ENCODE data around the genes TMEM141 and FBXW5.

- PRO-cap, 2 experiments = peak in 2 of 2 experiments; most common plus-strand start chr9:136546830 (in 1); most common minus-strand start chr9:136546809 (in 2)
These were observed 1.2 kb upstream of the NOTCH1 start for GRCh38 chr9:136546635-136547842.

DNA sequence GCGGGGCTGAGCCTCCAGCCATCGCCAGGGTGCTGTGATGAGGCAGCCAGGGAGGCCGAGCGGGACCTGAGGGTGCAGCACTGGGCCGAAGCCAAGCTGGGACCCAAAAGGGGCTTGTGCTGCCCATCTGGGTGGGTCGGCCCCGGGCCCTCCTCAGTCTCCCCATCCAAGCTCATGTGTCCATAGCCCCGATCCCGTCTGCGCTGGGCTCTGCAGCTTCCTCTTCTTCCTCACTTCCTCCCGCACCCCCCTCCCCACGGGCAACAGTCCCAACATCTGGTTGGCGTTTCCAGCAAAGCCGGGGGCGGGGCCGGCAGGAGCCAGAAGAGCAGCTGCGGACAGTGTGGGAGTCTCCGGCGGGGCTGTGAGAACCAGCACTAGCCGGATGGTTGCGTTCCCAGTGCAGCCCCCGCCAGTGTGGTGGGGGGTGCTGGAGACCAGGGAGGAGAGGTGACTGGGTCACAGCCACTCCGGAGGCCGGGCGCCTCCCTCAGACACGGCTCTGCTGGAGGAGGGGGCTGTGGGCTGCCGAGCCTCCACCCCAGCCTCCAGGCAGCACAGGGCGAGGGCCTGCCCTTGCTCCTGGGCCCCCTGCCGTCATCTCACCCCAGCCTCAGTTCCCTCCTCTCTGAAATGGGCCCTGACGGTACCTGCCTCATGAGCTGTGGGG is 41.3 kb upstream of the NOTCH1 start:
- PRO-cap, 2 experiments = peak in 2 of 2 experiments; most common plus-strand start position 468 of the sequence (in 2); most common minus-strand start position 202 of the sequence (in 1)

DNA sequence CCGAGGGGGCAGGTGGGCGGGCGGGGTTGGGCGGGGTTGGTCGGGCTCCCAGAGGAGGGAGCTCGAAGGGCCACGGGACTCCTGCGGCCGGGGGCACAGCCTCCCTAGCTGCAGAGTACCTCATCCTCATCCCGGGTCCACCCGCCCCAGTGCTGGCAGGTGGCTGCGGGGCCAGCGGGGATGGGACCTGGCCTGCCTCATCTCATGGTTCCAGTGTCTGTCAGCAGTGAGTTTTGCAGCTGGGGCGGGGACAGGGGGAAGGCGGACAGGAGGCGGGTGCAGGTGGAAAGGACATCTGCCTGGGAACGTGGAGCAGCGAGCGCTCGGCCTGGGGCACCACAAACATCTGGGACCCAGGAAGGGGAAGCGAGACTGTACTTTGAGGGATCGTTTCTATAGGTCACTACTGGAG is 56.3 kb upstream of the NOTCH1 start:
- PRO-cap, 2 experiments = no peak in any of the 2 experiments

- PRO-cap, 2 experiments = no peak in any of the 2 experiments
These were observed 52.1 kb upstream of the EGFL7 start for GRCh38 chr9:136610585-136611017.

DNA sequence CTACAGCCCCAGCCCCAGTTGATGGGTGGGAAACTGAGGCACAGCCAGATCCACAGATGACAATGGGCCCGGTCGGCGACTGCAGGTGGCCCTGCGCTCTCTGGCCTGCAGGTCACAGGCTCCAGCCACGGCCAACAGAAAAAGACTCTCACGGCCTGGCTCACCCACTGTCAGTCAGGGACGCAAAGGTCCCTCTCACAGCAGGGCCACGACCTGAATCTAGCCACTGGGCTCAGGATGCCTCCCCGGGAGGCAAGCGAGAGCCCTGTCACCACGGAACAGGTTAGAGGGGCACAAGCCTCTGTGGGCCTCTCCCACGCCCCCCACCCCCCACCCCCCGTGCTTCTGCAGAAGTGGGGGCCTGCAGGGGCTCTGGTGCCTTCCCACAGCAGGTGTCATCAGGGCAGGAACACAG is 17.4 kb upstream of the EGFL7 start:
- PRO-cap, 2 experiments = no peak in any of the 2 experiments

DNA sequence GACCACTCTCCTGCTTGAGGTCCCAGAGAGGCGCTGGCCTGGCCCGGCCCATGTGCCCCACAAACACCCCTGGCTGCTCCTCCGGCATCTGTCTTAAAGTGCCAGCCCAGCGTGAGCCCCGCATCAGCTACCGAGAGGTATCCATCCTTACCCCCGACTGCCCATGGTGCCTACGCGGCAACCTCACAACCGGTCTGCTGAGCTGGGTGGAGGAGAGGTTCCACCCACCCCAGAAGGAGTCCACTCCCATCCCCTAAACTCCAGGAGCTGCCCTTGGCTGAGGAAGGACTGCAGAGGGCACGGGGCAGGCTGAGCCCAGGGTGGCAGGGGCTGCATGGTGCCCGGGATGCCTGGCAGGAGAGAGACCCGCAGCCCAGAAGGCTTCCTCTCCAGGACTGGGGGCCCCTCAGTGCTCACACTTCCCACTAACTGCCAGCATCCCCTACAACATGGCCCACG is 15.7 kb upstream of the EGFL7 start:
- PRO-cap, 2 experiments = peak in 2 of 2 experiments; most common plus-strand start position 302 of the sequence (in 2); most common minus-strand start position 159 of the sequence (in 2)

GRCh38 chr9:136648748-136649284 is 13.9 kb upstream of the EGFL7 start:
- PRO-cap, 2 experiments = peak in 2 of 2 experiments; most common plus-strand start chr9:136649021 (in 1); most common minus-strand start chr9:136649076 (in 2)

- PRO-cap, 2 experiments = no peak in any of the 2 experiments
These were observed 9.4 kb downstream of the AGPAT2 start for GRCh38 chr9:136677783-136678320.

DNA sequence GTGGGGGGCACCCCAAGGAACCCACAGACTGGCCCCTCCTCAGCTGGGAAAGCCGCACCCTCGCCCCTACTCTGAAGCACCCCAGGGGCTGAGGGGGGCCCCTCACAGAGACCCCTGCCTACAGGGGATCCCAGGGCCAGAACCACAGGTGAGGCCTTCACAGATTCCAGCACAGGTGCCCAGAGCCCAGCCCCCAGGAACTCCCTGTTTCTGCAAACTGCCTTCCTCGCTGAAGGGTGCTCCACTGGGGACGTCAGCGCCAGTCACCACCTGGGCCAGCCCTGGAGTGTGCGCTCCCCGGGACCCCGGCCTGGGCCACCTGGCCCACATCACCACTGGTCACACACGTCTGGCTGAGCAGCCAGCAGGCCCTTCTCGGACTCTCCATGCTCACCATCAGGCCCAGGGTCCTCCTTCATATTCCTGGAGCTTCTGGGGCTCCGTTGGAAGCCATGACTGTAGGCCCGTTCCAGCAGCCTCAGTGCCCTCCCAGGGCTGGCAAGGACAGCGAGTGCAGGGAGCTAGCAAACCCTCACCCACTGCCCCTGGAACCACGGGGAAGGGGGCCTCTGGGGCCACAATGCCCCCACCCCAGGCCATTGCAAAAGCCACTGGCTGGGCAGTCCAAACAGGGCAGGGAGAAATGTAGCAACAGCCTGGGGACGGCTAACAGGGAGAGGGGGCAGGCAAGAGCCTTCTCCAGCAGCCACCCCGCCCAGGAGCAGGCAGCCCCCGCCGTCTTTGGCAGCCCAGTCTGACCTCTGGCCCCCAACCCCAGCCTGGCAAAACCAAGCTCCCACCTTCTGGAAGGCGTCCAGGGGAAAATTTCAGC is 1.4 kb downstream of the AGPAT2 start:
- PRO-cap, 2 experiments = no peak in any of the 2 experiments

GRCh38 chr9:136688353-136688545 is 992 bp upstream of the AGPAT2 start:
- PRO-cap, 2 experiments = no peak in any of the 2 experiments

DNA sequence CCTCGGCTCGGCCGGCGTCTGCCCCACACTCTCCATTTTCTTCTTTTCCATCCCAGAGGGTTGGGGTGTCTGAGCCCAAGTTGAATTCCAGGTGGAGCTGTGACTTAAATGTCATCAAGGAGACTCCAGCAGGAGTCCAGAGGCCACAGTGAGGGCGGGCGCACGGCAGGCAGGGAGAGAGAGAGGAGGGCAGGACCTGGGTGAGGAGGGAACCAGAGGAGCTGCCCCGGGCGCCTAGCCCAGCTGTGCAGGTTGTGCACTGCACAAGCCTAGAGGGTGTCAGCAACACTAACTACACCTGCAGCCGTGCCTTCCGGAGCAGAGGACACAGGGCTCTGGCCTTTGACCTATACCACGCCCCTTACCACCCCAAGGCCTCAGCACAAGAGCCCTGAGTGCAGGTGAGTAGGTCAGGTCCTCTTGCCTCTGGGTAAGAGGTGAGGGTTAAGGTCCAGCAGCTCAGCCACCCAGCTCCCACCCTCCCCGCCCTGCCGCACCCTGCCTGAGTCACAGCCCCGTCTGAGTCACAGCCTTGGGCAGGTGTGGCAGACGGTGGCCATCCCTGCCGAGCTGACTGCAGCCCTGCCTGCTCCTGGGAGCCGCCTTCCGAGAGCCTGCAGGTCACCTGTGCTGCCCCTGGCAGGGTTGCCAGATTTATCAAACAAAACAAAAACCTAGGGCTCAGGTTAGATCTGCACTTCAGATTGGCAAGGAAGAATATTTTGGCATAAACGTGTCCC is 6.4 kb upstream of the AGPAT2 start:
- PRO-cap, 2 experiments = no peak in any of the 2 experiments

DNA sequence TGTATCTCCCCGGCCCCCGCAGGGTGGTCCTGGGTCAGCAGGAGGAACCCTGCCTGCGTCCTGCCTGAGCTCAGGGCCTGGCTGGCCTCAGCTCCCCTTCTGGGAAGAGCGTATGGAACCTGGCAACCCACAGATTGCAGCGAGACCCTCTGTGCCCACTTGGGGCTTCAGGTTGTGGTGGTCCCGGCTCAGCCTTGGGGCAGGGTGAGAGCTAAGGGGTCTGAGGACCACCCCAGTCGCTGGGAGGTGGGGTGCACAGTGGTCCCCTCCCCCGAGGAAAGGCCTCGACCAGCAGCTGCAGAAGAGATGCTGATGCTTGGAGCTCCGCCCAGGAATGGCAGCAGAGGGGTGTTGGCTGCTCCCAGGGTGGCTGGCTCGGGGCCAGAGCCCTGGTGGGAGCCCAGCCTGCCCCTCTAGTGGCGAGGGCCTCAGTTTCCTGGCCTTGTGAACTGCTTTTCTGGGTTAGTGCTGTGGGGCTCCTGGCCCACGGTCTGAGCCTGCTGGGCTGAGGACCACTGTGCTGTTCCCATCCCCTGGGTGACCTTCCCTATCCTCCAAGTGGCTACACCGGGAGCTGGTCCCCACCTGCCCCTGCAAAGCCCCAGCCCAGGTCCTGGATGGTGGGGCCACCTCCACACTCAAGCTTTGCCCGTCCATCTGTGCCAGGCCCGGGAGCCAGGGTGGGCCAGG is 1.2 kb downstream of the DIPK1B start:
- PRO-cap, 2 experiments = peak in 2 of 2 experiments; most common plus-strand start position 462 of the sequence (in 1); most common minus-strand start position 336 of the sequence (in 2)

GRCh38 chr9:136722078-136722547 is 9.7 kb downstream of the DIPK1B start:
- PRO-cap, 2 experiments = no peak in any of the 2 experiments

- PRO-cap, 2 experiments = peak in 2 of 2 experiments; most common plus-strand start chr9:136788666 (in 2)
These were observed 2.6 kb upstream of the TMEM141 start for GRCh38 chr9:136788449-136789114.

DNA sequence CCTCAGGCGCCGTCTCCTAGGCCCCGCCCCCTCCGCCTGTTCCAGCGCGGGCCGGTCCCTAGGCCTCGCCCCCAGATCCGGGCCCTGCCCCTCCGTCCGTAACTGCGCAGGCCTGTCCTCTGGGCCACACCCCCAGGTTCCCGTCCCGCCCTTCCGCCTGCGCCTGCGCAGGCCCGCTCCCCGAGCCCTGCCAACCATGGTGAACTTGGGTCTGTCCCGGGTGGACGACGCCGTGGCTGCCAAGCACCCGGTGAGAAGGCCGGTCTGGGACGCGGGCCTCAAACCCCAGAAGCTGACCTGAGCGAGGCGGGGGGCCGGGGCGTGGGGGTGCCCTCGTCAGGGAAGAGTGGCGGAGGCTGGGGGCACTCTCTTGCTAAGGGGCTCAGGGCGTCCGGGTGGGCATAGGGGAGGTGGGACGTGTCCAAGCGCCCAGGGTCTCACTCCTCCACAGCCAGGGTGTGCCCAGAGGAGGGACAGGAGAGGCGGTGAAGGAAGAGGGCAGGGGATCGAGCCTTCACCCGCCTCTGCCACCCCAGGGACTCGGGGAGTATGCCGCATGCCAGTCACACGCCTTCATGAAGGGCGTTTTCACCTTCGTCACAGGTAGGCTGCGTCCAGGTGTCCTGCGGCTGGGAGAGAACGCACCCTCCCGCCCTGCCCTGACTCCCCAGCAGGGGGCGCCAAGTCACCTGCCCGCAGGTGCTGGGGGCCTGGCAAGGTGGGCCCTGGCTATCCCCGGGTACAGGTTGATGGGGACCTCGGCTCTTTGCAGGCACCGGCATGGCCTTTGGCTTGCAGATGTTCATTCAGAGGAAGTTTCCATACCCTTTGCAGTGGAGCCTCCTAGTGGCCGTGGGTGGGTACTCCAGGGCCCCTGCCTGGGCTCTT is at the start of gene TMEM141:
Gene TMEM141, plus strand, starts transcription at position 170 of the 888 bp plus-strand sequence.
- PRO-cap, 2 experiments = peak in 2 of 2 experiments; most common plus-strand start position 193 of the sequence (in 1)

- PRO-cap, 2 experiments = no peak in any of the 2 experiments
These were observed 14.6 kb downstream of the TRAF2 start for GRCh38 chr9:136900821-136901426.

DNA sequence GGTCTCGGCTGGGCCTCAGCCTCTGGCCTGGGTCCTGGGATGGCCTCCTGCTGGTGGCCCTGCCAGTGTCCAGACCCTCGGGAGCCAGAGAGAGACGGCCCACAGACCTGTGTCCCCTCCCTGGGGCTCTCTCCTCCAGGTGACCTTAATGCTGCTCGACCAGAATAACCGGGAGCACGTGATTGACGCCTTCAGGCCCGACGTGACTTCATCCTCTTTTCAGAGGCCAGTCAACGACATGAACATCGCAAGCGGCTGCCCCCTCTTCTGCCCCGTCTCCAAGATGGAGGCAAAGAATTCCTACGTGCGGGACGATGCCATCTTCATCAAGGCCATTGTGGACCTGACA is 19.0 kb downstream of the FBXW5 start:
- PRO-cap, 2 experiments = peak in 1 of 2 experiments; most common minus-strand start position 136 of the sequence (in 1)

GRCh38 chr9:136942058-136943135 is 2.1 kb downstream of the FBXW5 start:
- PRO-cap, 2 experiments = no peak in any of the 2 experiments

DNA sequence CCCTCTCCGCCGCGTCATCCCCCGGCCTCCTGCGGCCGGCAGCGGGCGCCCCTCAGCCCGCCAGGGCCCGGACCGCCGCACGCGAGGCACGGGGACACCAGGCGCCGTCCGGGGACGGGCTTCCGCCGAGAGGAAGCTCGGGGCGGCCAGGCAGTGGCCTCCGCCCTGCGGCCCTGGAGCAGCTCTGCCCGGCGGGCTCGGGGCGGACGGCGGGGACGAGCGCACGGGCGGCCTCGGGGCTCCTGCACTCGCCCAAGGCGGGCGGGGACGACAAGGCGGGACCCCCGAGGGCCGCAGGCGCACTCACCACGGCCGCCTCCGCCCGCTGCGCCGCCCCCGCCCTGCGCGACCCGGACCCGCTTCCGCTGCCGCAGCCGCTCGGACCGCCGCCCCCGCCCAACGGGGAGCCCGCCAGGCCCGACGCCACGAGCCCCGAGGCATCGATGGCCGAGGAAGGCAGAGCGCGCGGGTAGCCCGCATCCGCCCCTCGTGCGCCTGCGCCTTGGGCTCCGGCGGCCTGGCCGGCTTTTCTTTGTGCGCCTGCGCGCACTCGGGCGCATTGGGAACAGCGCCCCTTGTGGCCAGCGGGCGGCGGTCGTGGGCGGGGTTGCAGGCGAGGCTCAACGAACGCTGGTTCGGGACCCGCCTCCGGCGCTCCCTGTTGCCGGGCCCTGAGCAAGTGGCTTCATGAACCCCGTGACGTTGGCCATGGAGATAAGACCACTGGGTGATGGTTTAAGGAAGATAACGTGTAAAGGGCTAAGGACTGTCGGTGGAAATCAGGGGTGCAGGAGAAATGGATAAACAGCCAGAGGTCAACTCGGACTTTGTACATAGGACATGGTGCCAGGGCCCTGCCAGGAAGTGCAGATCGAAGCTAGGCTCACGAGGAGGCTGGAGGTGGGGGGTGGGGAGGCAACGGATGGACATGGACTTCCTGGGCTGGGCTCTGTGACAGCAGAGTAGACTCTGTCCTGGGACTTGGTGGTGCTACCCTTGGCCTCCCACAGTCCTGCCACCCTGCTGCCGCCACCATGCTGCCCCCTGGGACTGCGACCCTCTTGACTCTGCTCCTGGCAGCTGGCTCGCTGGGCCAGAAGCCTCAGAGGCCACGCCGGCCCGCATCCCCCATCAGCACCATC is at the start of gene FBXW5:
Gene FBXW5, minus strand, starts transcription at position 452 of the 1,142 bp plus-strand sequence.
- PRO-cap, 2 experiments = peak in 2 of 2 experiments; most common plus-strand start position 181 of the sequence (in 2); most common minus-strand start position 401 of the sequence (in 2)

DNA sequence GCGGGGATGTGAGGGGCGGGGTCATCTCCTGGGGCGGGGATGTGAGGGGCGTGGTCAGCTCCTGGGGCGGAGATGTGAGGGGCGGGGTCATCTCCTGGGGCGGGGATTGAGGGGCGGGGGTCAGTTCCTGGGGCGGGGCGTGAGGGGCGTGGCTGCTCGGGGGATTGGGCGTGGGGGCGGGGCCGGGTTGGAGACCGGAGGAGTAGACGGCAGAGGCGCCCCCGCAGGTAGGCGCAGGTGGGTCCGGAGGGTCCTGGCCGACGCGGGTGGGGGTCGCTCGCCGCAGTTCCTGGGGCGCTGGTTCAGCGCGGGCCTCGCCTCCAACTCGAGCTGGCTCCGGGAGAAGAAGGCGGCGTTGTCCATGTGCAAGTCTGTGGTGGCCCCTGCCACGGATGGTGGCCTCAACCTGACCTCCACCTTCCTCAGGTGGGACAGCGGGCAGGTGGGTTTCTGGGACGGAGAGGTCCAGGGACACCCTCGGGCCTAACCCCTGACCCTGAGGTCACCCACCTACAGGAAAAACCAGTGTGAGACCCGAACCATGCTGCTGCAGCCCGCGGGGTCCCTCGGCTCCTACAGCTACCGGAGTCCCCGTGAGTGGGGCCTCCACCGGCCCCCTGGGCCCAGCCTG is 1.5 kb downstream of the PTGDS start:
- PRO-cap, 2 experiments = no peak in any of the 2 experiments

All from right ventricle myocardium (tissue), 1 donor.